CMK (cell line): ENCODE measurements around a stretch of chr20.

- RRBS, result no CpG with 5 or more reads among the region's 9 CpGs
Observed at GRCh38 chr20:3755261-3755832, 12.2 kb downstream of the ADISSP start.

- RRBS, result no CpG with 5 or more reads among the region's 24 CpGs
Observed at GRCh38 chr20:3802765-3803762, 7.0 kb downstream of the CDC25B start.

DNA sequence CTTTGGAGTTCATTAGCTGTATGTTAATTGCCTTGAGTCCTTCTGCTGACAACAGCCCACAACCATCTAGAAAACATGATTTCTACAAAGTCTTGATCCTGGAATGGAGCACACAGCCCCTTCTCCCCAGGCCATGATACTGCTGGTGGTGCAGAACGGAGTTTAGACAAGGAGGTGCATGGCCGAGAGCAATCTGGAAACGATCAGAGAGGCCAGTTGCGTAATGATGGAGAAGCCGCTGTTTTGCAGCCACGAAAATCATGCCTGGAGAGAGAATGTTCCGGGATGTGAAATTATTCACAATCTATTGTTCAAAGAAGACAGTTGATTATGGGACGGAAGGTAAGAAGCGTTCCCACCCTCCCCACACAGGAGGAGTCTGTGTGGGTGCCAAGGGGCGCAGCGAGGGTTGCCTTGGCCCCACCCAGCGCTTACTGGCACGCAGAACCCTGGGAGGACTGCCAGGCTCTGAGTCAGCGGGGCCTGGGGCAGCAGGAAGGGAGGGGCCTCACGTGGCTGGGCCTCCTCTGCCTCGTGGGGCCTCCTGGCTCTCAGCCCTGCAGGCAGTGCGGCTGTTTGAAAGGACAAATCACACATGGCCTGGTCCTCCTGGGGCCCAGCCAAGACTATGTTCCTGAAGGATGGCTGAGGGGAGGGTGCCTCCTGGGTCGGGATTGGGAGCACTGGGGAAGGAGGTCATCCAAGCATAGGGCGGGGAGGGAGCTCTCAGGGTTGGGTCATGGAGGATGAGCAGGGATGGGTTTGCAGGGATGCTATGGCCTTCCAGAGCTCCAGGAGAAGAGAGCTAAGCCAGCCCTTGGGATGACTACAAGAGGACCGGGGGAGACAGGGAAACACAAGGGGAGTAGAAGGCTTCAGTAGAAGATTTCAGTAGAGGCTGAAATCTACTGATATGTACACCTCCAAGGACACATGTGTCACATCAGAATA is 8.7 kb upstream of the AP5S1 start:
- RRBS, result no CpG with 5 or more reads among the region's 20 CpGs

DNA sequence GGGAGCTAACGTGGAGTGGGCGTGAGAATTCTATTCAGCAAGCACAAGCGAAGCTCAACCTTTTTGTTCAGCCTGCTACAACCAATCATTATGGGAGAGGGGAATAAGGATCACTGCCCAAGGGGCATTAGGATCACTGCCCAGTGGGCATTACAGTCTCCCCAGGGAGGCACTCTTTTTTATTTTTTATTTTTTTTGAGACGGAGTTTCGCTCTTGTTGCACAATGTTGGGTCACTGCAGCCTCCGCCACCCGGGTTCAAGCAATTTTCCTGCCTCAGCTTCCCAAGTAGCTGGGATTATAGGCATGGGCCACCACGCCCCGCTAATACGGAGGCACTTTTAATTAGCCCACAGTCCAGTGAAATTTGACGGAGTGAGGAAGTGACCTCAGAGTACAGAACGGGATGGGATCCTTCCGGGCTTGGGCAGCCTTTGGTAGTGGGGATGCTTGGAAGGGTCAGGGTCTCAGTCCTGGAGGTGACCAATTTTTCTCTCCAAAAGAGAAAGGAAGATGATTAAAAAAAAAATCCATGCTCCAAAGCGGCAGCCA is 1.1 kb upstream of the PANK2 start:
- RRBS, result no CpG with 5 or more reads among the region's 14 CpGs

DNA sequence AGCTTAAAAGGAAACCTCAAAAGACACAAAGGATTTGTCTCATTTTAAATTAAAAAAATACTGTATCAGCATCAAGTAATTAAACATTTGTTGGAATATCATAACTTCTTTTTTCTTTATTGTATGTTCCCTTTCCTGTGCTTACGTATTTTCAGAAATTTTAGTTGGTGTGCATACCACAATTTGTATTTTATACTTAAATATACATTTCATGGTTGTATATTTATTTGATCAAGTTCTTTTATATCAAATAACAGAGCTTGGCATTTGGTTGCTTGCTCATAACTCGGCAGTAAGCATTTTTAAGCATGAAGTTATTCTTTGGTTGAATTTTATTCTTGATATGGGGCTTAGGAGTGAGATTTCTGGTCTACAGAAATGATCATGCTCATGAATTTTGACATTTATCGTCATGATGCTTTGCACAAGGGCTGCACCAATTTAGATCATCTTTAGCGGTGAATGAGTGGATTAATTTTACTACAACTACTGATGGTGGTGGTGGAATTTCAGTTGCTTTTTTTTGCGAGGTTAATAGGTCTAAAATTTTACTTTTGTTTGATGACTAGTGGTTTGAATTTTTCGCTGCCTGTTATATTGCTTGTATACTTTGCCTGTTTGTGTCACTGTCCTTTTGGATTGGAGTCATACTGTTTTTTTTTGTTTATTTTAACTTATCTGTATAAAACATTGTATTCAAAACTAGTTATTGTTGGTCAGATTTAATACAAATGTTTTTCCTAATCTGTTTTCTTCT is 28.7 kb downstream of the PANK2 start:
- RRBS, result no CpG with 5 or more reads among the region's 6 CpGs

- RRBS, result no CpG with 5 or more reads among the region's 6 CpGs
Observed at GRCh38 chr20:3931875-3932569, 42.8 kb downstream of the PANK2 start.

DNA sequence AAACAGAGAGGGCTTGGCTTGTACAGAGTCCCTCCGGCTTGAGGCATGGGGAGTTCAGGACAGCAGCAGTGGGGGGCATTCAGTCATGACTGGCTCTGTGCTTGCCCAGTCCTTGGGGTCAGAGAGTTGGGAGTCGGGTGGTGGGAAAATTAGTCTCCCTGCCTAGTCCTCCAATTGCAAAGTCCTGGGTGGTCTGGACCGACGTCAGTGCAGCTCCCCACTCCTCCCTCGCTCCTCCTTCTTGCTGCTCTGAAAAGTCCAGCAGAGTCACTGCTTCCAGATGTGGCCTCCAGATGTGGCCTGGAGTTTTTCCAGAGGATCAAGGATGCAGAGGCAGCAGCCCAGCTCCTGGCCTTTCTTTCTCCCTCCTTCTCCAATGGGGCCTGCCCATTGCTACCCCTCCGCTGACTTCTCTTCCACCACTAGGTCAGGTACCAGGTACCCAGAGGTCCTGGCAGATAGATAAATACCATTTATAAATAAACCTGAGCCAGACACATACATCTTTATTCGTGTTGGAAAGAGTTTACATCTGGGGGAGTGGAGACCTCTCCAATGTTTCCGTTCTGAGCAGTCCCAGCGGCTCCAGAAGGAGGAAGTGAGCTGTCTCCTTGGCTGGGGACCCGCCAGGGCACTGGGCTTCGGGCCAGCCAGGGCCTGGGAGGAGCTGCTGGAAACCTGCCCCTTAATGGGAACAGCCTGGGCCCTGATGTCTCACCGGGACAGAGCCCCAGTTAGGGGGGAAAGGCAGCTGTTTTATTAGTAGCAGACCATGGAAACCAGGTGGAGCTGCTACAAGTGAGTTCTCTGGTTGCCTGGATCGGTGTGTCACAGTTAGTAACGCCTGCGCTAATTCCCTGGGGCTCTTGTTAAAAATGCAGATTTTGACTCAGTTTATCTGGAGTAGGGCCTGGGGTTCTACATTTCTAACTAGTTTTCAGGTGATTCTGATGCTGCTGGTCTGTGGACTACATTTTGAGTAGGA is 49.1 kb upstream of the RNF24 start:
- RRBS, result no CpG with 5 or more reads among the region's 15 CpGs

GRCh38 chr20:4217444-4217875 is 31.6 kb downstream of the ADRA1D start:
- RRBS, result no CpG with 5 or more reads among the region's 4 CpGs

DNA sequence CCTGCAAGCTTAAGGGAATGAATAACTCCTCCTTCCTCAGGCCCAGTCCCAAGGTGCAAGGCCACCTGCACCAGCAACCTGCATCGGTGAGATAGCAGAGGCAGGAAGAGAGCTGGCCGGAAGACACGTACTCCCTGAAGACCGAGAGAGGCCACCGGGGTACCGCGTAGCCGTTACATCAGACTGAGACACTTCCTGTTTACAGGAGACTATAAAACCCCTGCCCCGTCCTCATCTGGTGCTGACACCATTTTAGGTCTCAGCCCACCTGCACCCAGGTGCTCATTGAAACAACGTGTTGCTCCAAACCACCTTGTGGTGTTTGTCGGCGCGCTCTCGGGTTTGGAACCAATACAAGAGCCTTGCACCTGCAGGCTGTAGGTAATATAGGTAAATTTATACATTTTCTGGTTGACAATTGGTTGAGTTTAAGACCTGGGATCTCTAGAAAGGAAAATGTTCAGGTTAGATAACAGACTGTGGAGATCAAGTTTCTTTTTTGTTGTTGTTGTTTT is 25.0 kb upstream of the PRNP start:
- RRBS, result no CpG with 5 or more reads among the region's 14 CpGs

GRCh38 chr20:4698985-4700245 is 13.2 kb downstream of the PRNP start:
- RRBS, result no CpG with 5 or more reads among the region's 27 CpGs

GRCh38 chr20:4702290-4703316 is 16.3 kb downstream of the PRNP start:
- RRBS, result no CpG with 5 or more reads among the region's 11 CpGs

- RRBS, result no CpG with 5 or more reads among the region's 3 CpGs
Observed at GRCh38 chr20:4778665-4779078, 44.7 kb downstream of the RASSF2 start.

DNA sequence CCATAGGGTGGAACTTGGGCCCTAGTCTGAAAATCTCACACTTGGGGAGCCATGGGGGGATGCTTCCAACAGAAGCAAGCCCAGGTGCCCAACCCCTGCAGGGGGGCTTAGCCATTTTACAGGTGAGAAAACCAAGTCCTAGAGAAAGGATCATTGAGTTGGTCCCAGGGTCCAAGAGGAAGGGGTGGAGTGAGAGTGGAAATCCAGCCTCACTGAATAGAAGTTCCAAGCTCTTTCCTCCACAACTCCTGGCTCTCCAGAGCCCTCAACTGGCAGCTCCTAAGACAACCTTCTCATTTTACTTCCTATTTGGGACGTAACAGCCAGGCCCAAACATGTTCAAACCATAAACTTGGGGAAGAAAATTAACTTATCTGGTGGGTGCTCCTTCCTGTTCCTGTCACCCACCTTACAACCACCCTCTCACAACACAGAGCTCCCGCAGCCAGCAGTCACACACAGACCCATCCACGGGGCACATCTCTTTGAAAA is 43.8 kb downstream of the RASSF2 start:
- RRBS, result no CpG with 5 or more reads among the region's 3 CpGs

DNA sequence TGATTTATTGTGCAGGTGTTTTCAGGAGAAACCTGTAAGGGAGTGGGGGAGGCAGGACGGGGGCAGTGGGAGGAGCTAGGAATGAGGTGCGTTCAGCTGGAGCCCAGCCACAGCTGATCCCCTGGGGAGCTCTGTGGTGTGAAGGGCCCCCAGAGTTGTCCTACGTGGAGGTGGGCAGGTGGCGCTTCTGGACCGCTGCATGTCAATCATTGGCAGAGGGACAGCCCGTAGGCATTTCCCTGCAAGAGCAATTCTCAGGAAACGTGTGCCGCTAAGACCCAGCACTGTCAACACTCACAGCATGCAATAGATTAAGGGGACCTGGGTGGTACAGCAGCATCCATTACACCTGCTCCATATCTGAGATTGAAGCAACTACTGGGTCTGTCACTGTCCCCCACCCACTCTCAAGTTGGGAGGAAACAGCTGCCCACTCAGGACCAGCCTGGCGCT is 13.7 kb downstream of the RASSF2 start:
- RRBS, result no CpG with 5 or more reads among the region's 9 CpGs

DNA sequence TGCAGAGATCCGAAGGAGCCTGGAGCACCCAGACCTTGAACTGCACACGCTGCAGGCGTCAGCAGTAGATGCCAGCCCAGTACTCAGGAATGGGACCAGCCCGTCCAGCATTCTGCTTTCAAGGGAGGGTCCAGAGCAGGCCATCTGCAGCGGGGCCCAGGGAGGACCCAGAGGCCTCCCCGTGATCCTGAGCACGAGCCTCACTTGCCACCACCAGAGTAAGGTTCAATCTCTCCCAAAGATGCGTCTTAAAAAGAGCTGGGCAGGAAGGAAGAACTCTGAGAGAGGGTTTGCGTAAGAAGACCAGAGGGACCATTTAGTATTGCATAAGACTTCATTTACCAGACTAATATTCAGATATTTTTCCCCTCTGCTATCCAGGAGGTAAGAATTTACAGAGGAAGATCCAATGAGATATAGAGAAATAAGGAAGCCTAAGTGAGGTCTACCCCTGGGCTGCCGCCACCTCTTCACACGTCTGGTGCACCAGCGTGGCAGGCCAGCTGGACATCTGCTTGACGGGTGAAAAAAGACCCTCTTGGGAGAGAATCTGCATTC is 5.5 kb upstream of the RASSF2 start:
- RRBS, result no CpG with 5 or more reads among the region's 13 CpGs

DNA sequence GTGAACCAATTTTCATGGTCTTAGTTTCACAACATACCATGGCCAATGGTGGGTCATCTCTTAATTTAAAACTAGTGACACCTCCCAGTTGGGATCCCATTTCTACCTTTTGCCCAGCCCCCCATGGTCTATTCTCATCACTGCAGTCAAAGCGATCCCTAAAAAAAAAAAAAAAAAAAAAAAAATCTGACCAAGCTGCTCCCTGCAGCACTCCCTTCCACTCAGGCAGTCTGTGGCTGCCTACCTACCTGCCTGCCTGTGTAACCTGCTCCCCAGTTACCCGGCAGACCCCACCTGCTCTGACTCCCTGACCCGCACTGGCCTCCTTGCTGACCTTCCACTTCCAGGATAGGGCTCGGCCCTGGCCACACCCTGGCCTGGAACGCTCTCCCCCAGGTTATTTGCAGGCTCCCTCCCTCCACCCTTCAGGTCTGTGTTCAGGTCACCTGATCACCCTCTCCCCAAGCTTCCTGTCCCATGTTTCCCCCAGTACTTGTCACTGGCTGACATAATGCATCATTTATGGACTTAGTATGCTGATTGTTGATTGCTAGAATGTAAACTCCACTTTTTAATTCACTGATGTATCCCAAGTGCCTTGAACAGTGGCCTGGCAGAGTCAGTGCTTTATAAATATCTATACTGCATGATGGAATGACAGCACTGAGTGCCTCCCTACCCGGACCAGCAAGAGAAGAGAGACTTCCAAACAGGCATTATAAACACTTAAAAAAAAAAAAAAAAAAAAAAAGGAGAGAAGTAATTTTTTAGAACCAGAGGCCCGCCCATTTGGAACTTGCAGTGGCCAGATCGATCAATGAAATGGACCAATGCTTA is 43.7 kb upstream of the RASSF2 start:
- RRBS, result no CpG with 5 or more reads among the region's 8 CpGs

DNA sequence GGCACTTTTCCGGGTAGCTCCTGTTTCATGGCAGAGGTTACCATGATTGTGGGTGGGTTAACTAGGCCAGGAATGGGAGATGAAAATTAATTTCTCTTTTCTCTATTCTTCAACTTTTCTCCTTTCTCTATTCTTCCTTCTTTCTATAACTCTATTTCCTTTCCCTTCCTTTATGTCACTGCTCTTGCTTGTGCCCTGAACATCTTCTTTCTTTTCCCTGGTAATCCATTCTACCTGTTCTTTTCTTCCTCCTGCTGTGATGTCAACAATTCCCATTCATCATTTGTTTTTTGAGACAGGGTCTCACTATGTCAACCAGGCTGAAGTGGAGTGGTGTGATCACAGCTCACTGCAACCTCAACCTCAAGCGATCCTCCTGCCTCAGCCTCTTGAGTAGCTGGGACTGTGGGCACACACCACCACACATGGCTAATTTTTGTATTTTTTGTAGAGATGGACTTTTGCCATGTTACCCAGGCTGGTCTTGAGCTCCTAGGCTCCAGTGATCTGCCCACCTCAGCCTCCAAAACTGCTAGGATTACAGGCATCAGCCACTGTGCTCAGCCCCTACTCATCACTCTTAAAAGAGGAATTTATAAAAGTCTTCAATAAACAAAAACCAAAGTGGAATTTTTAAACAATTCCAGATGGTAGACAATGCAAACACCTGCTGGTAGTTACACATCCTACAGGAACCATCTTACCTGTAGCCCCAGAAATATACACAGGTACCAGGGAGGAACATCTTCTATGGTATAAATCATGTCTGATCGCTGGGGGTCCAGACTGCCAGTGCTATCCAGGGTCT is 78.5 kb upstream of the RASSF2 start:
- RRBS, result 80% methylated on average over 1 of the region's 3 CpGs

GRCh38 chr20:4987294-4987578 is 14.1 kb downstream of the SLC23A2 start:
- RRBS, result no CpG with 5 or more reads among the region's 9 CpGs

- RRBS, result no CpG with 5 or more reads among the region's 4 CpGs
Observed at GRCh38 chr20:5108464-5108975, 4.4 kb downstream of the TMEM230 start.

DNA sequence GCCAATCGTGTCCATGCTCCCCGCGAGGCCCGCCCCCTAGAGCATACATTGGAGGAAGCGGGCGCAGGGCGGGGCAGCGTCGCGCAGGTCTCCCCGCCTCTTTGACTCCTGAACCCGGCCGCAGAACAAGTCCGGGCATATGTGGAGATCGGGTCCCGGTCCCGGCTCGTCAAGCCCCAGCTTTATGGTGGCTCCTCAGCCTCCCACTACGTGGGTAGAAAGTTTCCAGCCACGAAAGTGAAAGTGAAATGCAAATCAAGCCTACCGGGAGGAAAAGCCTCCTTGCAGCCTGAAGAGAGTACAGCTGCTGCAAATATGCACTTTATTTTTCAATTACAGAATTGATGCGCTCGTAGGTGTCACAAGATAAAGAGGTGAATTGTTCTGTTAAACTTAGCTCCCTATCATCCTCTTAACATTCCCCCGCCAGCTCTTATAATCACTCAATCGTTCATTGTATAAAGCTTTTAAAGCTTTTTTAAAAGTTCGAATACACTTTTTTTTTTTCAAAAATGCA is 352 bp upstream of the PCNA start:
- RRBS, result 2% methylated on average over 4 of the region's 26 CpGs